Pericardium (tissue), 1 donor: Measurements from ENCODE around the gene WDPCP.

DNA sequence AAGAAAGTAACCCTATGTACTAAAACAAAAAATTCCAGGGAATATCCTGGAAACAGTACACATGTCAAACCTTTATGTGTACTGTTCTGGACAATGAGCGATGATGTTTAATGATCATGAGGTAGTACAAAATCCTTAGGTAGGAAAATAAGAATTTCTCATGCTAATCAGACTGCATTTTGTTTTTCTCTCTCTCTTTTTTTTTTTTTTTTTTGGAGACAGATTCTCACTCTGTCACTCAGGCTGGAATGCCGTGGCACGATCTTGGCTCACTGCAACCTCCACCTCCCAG lies 233.1 kb upstream of the FANCL start:
- RRBS = no CpG with 5 or more reads among the region's 3 CpGs

- RRBS = no CpG with 5 or more reads among the region's 4 CpGs
Measured at GRCh38 chr2:58950742-58951131, 709.6 kb upstream of the FANCL start.

DNA sequence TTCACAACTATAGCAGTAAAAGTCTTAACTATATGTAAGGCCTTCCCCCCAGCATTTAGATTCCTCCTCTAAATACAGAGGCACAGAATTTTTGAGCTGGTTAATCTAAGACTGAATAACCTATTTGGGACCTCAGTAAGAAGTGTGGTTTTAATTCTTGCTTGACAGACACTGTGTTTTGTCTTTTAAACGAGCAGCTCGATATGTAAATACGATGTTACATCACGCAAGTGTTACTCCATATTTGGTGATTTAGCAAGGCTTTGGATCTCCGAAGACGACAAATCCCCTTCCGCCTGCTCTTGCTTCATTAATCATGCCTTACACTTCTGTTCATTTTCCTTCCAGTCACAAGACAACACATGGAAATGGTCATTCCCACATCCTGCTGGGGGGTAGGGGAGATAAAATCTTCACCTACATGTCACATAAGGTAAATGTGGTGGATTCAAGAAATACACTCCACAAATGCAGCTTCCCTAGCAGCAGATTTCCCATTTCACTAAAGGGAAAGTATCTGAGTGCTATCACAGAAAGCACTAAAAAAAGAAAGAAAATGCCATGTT lies 9.4 kb downstream of the BCL11A start:
- RRBS = no CpG with 5 or more reads among the region's 7 CpGs

GRCh38 chr2:60544822-60545672 lies 8.4 kb downstream of the BCL11A start:
- RRBS = no CpG with 5 or more reads among the region's 10 CpGs

DNA sequence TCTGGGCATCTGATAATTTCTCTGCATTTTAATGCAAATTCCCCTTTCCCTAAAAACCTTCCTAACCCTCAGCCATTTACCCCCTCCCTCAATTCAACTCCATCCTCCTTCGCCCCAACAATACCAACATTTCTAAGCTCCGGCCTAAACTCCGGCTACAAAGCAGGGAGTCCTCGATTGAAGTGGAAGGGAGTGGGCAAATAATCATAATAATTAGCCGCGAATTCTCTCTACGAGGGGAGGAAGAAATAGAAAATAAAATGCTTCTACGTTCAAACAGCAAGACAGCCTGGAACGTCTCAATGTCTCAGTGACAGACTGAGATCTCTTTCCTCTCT lies 4.6 kb downstream of the BCL11A start:
- RRBS = no CpG with 5 or more reads among the region's 9 CpGs

DNA sequence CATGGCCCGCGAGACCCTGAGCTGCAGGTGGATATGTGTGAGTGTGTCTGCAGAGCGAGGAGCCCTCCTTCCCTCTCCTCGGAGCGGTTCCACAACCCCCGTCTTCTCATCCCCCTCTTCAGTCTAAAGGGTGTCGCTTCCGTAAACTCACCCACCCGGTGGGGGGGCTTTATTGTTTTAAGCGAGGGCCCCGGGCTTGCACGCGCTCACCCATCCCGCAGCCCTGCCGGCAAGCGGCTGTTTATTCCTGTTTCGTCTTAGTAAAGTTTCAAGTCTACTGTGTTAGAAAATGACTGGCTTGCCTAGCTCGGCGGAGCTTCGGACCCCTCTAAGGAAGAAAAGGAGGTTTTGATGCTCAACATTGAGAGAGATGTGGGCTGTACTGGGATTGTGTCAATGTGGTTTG lies 2.0 kb upstream of the BCL11A start:
- RRBS = 9% methylated on average over 5 of the region's 20 CpGs

DNA sequence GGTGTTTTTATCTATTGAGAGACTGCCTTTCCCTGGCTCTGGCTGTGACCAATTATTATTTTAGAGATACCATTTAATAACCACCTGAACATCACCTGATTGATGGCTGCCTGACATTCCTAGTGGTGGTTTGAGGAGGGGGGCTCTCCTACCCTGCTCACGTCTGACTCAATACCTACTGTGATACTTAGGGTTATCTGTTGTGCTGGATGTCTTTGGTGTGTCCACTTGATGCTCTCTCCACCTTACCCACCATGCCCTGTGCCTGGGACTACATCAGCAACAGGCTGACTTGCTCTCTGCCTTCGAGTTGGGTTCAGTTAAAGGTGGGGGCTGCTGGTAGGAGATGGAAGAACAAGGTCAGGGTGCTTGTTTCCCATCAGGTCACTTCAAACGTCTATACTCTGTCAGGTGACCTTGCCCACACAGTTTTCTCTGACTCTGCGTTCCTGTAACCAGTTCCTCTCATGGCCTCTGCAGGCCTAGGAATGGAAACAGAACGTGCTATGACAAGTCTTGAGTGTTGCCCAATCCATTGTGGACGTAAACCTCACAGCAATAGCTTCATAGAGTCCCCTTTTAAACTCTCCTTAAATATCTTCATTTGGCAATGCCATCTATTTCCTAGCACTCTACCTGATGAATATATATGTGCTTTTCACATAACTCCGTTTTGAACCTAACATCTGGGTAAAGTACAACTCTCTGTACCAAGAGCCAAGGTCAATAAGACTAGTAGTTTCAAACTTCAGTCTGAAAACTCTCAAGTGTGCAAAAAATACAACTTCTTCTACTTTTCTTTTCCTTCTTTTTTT lies 38.4 kb upstream of the PAPOLG start:
- RRBS = no CpG with 5 or more reads among the region's 7 CpGs

DNA sequence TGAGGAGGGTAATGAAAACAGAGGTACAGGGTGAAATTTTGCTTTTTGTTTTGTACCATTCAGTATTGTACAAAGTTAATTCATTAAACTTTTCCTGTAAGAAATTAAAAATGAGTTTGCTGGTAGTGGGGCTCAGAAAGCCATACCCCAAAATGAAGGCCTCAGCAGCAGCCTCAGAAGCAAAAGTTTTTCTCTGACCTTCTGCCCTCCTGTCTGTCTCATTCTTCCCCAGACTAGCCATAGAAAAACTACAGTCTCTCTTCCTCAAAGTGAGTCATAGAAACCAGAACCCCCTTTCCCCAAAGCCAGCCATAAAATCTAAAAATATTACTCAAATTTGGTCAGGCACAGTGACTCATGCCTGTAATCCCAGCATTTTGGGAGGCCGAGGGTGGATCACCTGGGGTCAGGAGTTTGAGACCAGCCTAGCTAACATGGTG lies 5.3 kb upstream of the PEX13 start:
- RRBS = no CpG with 5 or more reads among the region's 1 CpG

DNA sequence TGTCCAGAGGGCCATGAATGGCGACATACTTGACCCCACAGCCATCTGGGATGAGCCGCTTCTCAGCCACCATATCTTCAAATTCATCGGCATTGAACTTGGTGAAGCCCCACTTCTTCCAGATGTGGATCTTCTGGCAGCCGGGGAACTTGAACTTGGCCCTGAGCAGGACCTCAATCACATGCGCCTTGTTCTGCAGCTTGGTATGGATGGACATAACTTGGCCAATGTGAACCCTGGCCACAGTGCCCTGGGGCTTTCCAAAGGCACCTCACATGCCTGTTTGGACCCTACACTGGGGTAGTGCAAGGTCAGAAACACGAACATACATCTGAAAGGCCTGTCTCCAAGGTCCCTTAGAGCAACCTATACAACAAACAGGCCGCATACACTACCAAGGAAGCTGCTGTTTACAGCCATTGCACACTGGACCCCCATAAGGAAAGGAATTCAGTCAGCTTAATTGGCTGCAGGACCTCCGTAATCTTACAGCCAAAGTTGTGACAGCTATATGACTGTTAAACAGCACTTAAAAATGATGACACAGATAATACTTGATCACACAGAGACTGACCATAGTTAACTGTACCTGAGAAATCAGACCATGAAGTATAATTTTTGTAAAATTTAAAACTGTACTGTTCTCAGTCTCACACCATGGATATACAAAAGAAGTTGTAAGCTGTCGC lies 53.8 kb downstream of the USP34 start:
- RRBS = no CpG with 5 or more reads among the region's 9 CpGs

- RRBS = no CpG with 5 or more reads among the region's 10 CpGs
Measured at GRCh38 chr2:61816563-61816999, 37.3 kb downstream of the FAM161A start.

GRCh38 chr2:61854336-61855303 lies 760 bp upstream of the FAM161A start:
- RRBS = no CpG with 5 or more reads among the region's 36 CpGs

DNA sequence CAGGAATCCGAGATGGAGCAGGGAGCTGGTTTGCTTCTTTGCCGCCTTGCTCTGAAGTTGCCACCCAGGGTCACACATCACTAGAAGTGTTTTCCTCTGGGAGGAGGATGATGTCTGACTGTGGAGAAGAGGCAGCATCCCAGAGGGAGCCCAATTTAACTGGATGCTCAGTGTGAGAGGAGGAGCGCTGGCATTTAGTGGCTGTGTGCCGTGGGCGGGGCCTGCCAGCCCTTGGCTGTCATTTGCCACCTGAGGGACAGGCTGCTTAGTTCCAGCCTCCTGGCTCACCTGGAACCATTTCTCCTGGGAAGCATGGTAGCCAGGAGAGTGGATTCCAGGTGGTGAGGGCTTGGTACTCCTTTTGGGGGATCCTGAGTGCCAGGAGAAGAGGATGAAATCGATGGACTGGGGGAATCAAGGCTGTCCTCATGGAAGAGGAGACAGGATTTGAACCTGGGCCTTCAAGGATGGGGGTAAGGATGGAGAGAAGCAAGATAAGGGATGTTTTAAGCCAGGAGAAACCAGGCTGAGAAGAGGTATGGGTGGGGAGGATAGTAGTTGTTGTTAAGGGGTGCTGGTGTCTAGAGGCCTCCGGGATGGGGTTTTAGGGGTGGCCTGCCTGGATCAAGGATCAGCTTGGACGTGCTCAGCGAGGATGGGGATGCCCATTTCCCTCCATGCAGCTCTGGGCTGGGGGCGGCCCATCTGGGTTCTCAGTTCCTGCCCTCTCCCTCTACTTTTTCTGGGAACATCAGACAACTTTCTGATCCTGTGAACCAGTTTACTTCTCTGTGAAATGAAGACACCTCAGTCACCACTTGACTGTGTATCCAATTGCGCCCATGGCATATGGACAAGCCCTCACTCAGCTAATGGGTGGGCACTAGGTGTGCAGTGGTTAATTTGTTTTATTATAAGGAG lies 9.9 kb downstream of the B3GNT2 start:
- RRBS = no CpG with 5 or more reads among the region's 11 CpGs

GRCh38 chr2:62293342-62294363 lies 97.7 kb downstream of the B3GNT2 start:
- RRBS = 40% methylated on average over 5 of the region's 23 CpGs

GRCh38 chr2:62461461-62462197 lies 44.4 kb downstream of the TMEM17 start:
- RRBS = no CpG with 5 or more reads among the region's 8 CpGs

DNA sequence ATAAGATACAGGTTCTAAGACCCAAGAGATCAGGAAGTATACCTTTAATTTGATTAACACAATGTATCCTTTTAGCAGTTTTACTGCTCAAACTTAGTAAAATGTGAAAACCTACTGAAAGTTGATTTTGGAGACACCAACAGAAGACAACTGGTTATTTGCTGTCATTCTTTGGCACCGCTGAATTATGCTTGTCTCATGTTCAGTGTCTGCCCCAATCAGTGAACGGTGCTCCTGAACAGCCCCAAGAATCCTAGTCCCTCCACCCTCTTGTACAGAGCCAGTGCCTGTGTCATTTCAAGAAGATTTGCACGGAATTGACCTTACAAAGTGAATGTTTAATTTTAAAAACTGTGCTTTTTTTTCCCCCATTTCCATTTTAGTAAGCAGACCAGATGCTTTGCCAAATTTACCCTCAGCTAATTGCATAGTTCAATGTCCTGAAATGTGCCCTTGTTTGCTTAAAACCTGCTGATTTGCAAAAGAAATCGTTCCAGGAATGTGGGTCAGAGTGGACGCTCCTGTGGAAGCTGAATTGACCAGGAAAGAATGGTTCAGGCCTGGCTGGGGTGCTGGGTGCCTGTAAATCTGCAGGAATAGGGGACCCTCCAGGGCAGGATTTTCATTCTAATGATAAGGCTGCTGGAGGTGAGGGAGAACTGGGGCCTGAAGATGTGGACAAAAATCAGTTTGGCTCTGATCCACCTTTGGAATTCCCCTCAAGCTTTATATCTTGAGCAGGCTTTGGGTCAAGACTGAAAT lies 20.2 kb downstream of the TMEM17 start:
- RRBS = no CpG with 5 or more reads among the region's 5 CpGs

DNA sequence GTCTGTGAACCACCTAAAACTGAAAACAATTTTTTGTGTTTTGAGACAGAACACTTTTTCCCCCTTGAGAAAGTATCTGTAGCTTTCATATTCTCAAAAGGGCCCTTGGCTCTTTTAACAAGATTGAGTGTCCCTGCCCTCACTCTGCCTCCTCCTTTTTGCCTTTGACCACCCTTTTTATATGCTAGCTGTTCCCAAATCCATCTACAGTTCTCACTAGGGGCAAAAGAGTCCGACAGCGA lies 864 bp upstream of the EHBP1 start:
- RRBS = no CpG with 5 or more reads among the region's 2 CpGs

DNA sequence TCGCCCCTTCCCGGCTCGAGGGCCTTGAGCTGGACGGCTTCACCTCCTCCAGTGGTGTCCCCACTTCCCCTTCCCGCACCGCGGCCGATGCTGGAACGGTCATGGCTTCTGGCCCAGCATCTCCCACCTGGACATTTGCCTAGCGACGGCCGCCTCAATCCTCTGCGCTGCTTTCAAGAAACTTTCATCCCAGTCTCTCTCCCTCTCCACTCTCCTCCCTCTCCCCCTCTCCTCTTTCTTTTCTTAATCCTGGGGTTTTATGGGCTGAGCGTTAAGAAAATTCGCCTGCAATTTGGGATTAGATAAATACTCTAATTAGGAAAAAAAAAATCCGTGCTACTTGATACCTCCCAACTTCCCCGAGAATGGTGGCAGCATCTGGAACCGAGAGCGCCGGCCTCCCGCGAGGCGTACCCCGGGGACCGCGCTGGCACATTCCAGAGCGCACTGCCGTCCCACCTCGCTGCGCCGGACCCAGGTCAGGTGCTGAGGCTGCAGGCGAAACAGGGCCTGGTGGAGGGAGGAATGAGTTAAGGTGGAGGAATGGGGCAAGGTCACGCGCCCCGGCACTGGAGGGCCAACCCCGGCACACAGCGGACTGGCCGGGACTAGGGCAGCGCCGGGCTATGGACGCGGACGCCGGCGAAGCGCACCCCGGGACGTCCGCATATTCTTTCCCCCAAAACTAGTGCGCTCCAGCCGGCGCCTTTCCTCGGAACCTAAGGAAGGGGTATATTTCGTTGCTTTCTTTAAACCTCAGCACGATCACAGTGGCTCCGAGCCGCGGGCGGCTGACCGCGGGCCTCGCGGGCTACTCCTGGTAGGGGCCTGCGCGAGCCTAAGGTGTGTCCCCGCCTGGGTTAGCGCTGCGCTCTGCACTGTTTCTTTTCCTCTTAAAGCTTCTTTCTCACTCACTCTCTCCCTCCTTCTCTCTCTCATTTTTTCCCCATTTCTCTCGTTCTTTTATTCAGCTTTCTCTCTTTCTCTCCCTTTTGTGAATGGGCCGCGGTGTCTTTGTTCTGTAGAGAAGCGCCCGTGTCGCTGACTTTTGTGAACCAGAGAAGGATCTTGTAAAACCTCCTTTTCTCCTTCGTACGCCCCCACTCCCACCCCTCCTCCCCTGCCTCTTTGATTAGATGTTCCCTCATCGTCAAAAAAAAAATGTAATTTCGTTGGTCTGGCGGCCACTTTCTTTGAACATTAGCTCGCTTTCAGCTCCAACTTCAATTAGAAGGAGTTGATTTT lies 2.2 kb upstream of the OTX1 start:
- RRBS = 16% methylated on average over 14 of the region's 80 CpGs

DNA sequence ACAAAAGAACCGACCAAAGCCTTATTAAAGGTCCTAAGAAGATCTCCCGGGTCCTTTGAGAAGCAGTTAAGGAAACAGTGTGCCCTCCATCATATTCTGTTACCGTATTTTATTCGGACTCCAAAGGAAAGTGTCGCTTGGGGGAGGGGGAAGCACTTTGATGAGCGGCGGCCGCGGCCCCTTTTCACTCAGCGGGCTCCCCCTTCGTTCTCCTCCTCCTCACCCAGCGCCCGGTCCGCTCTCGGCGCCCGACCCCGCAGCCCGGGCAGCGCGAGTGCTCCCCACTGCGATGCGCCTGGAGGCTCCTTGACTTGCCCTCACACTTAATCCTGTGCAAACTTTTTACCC lies 1.4 kb upstream of the OTX1 start:
- RRBS = no CpG with 5 or more reads among the region's 23 CpGs

DNA sequence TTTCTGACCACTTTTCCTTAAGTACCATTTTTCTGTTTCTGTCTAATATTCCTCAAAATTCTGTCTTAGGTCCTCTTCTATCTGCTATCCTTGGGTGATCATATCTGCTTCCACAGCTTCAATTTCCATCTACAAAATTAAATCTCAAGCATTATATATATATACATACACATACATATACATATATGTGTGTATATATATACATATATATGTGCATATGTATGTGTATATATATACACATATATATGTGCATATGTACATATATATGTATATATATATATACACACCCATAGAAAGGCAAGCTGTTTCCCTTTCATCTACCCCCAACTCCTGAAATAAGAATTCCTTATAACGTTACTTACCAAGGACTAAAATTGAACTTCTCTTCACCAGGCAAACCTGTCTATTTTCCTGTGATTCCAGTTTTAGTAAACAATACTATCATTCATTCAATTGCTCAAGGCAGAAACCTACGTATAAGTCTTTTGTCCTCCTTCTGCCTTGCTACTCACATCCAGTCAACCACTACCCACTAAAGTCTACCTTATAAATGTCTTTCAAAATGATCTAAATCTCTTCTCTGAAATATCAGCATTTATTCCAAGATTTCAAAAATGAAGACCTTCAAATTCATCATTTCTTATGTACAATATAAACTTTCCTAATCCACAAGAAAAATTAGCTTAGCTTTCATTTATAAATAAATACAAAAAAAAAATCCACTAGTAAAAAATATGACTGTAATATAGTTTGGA lies 37.6 kb downstream of the WDPCP start:
- RRBS = no CpG with 5 or more reads among the region's 2 CpGs

DNA sequence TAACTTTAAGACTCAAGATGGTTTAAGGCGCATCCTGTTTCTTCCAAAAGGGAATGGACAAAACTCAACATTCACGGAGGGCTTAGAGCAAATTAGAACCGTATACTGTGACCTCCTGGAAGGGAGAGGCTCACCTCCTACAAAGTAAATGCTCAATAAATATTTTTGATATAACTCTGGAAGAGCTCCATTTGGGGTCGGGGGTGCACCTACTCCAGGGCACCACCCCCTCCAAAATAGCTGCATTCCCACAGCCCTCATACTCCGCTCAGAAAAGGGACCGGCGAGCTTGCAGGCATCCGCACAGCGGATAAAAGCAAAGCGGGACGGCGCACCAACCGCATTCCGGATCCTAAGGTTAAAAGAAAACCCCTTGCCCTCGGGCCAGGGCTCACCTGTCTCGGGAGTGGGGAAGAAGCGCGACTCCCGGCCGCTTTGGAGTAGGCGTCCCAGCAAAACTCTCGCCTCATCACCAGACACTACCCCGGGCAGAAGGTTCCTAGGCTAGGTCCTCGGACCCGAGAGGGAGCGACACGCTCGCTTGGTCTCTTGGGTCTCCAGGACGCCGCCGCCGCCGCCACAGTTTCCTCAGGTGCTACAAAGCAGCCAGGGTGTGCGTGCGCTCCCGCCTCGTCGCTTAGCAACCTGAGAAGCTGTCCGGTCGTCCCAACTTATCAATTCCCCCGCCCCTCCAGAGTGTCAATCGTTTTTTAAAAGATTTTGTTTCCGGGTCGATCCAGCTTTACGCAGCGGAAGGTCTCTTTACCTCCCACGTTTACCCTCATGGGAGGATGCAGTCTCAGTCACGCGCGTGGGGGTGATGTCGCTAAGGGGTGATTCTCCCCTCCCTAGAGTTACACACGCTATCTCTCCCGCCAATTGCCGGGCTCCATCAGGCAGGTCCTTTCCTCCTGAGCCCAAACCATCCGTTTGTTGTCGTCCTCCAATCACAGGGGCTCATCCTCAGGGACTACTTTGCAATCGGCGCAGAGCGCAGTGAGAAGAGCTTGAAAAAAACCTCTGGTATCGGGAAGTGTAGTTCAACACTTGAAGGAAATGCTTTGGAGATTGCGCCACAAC lies at the start of gene WDPCP:
Gene WDPCP (minus strand): TSS at position 676 of the 1,080 bp plus-strand sequence.
- RRBS = 2% methylated on average over 21 of the region's 61 CpGs